Temporal lobe (tissue), 2 donors: ENCODE results near the genes ALDOC, FAM222B, FLOT2 and CRYBA1.

DNA sequence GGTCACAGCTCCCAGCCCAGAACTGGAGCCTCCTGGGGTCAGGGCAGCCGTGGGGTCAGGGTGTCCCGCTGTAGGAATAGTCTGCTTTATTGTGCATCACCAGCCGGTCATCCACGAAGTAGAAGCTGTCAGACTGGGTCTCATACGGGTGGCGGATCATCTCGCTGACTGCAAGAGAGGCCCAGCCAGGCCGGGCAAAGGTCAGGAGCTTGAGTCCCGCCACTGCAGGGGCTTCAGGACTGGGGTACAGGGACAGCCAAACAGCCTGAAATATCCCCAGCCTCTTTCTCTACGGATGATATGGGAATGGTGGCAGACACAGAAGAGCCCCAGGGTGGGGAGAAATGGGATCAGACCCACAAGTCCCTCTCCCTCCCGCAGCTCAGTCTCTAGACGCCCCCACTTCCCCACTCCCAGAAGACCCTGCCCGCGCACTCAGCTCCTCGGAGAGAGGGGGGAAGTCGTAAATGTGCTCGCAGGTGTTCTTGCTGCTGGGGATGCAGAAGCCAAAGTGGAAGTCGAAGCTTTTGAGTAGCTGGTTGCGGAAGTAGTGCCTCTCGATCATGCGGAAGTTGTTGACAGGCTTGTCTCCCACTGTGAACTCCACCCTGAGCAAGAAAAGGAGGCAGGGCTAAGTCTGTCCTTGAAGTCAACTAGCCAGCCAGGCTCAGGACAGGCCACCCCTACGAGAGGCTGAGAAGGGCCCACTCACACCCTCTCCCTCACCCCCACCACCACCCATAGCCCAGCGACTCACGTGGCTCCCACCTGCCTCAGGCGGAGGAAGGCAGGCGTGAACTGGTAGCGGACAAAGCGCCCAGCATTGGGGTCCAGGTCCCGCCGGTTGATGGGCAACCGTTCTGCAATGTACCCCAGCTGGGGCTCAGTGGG, 4.9 kb downstream of the UNC119 start:
- RAMPAGE, long total RNA = no peak

GRCh38 chr17:28576786-28577508, at the start of gene ALDOC:
TSS of gene ALDOC (minus strand) at chr17:28576895.
- RAMPAGE, long total RNA = start-site peak on the minus strand at chr17:28576863-28576896, 120 and 46 reads in 2 replicates

DNA sequence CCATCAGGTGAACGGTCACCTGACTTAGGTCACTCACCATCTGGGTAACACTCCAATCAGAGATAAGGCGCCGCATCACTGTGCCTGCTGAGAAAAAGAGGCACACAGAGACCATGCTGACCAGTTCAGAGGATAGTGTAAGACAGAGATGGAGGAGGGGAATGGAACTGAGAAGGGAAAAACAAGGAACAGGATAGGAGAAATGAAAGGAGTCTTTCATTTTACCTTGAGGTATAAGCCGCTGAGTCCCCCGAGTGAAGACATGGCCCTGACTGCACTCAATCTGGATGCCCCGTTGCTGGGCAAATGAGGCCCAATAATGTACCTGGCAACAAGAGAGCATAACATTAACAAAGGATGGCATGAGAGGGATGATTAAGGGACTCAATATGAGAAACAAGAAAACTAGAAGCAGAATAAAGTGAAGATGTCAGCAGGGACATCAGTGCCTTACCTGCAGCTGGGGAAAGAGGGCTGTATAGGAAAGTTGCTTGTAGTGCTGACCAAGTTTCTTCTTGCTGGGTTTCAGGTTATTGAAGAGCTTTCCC, 13.3 kb downstream of the BLTP2 start:
- RAMPAGE, long total RNA = no peak

DNA sequence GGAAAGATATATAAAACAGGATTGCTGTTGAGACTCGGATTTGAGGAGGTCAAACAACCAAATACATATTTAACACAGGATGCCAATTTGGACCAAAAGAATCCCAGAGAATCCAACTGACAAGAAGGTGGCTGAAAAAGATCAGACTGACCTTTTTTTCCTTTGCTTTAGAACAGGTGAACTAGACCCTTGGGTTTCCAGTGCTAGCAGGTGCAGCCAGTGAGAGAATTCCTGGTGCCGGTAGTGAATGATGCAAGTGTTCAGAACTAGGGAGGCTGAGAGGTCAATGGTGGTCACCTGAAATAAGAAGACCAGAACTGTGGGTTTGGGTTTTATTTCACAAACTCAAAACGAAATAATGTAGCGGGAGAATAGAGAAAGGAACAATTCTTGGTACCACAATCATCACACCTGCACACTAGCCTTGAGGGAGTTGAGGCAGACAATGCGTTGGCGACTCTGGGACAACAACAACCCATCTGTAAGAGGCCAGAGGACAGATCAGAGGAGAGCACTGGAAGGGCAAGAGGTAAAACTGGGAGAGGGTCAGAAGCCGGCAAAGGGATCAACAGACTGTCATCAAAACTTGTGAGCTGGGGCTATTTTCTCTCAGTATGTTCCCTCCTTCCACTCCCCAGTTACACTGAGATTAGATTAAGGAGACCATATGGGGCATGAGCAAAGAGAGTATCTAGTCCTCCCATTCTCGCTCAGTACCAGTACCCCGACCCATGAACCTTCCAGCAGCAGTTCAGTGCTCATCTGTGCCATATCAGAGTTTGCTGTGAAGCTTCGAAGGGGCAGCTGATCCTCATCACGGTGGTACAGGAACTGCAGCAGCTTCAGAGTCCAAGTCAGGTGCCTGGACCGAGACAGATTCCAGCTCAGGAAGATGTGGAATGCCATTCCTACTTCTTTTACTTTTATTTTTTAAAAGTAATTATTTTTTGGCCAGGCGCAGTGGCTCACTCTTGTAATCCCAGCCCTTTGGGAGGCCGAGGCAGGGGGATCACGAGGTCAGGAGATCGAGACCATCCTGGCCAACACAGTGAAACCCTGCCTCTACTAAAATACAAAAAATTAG, 5.5 kb downstream of the BLTP2 start:
- RAMPAGE, long total RNA = no peak

DNA sequence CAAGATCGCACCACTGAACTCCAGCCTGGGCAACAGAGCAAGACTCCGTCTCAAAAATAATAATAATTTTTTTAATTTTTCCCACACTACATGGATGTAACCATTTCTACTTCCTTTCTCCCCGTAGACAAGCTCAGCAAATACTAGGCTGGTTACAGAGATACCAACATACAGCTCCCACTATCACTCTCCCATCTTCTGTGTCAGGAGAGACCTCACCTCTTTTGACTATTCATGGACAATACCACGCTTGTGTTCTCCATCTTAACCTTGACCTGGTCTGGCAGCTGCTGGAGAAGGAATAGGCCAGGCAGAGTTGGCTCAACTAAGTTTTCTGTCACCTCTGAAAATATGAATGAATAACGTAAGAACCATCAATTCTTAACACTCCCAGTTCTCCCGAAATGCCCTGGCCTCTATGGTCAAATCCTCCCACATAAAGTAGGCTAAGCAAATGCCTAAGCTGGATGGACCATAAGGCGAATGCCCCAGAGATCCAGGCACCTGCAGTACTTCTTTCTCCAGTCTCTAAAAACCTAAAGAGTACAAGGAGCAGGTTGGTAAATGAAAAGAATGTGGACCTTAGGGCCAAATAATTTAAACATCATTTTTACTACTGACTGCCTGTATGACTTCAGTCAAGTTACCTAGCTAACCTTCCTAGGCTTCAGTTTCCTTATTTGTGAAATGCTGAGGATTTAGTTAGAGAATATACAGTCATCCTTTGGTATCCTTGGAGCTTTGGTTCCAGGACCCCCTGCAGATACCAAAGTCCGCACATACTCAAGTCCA, 4.4 kb downstream of the BLTP2 start:
- RAMPAGE, long total RNA = no peak

DNA sequence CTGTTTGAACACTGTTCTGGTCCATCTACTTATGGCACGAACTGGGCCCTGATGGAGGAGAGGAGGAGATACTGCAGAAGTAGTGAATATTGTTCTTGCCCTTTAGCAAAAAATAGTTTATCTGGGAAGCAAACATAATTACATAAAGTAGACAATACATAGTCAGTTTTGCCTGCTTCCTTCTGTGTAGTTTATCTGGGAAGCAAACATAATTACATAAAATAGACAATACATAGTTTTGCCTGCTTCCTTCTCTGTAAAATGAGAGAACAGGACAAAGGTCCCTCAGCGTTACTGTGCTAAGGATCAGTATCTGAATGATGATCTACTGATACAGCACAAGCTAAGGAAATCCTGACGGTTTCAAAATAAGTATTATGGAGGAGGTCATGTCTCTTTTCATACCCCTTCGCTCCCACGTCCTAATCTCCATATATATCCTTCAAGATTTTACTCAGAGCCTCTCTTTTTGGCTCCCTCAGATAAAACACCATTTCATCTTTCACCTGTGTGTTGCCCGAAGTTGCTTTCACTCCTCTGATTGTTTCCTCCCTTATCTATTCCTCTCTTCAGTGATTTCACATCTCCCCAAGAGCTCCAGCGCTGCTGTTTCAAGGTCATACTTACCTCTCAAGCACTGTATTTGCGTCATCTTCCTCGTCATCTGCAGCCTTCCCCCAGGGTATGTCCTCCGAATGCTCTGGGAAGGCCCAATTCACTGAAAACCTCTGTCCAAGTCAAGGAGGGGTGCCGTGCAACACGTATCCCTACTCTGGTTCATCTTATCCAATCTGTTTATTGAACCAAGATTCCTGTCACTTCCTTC, 1.1 kb upstream of the BLTP2 start:
- RAMPAGE, long total RNA = no peak

DNA sequence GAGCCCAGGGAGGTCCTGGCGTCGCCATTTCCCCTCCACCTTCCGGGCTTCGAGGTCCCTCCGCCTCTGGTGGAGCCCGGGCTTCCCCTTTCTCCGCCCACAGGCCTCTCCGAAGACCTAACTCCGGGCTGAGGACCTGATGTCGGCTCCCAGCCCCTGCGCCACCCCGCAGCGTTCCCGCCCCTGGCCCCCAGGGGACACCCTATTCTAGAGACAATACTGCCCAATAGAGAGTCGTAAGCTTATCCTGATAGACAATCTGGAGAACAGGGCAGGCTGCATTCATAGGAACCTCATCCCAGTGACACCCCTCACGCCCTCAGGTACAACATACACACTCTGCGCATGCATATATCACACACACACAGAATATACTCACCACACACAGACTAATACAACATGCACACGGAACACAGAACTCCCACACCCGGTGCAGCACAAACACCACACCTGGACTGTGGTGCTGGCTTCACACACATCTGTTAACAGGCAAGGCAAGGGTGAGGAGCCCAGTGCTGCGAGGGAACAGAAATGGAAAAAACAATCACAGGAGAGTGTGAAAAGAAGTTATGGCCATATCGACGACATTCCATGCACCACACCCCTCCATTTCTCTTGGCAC, 693 bp upstream of the PROCA1 start:
- RAMPAGE, long total RNA = no peak

DNA sequence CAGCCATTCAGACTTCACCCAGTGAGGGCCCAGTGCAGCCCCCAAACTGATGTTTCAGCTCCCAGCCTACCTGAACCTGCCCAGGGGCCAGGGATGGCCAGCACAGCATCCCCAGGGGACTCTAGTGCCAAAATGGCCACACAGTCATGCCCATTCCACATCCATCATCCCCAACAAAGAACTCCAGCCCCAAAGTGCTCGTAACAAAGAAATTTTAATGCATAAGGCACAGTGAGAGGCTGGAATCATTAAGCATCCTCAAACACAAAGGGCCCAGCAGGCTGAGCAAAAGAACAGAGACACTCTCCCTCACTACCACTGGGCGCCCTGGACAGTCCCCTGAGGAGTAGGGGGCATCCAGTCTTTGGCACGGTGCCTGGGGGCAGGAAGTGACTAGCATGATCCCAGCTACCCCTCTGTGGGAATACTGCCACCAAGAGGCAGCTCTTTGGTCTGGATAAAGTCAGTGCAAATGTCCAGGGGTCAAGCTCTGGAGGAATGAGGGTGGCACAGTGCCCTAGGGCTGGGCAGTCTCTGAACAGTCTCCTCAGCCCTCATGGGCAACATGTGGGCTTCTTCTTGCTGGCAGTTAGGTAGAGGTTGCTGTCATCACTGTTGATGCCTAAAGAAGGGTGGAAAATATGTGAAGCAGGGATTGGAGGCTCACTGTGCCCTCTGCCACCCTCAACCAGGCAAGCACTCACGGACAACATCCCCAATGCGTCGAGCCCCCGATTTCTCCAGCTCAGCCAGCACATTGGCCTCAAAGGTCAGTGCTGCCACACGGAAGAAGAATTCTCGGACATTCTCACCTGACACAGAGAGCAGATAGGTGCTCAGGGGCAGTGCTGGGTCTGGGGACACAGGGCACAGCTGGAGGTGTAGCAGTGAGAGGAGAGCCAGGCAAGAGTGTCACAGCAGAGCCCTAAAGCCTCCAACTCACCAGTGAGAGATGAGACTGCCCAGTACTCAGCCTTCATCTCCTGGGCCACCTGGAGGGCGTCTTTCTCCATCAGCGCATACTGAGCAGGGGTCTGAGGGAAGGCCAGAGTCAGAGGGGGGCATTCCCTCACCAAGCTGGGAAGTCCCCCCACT, 2.7 kb upstream of the PROCA1 start:
- RAMPAGE, long total RNA = no peak

- RAMPAGE, long total RNA = no peak
Observed at GRCh38 chr17:28717402-28717565, 384 bp downstream of the RAB34 start.

DNA sequence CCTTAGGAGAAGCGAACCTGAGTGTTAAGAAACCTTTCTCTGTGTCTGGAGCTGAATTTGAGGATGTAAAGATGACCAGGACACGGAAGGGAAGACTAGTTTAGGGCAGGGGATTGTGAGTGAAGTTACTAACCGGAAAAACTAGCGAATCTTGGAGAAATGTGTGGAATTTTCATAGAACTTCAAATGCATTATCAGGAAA, 964 bp upstream of the RAB34 start:
- RAMPAGE, long total RNA = no peak

- RAMPAGE, long total RNA = no peak
Observed at GRCh38 chr17:28746017-28746454, 2.2 kb downstream of the TRAF4 start.

- RAMPAGE, long total RNA = no peak
Observed at GRCh38 chr17:28748702-28749824, 5.3 kb downstream of the TRAF4 start.

- RAMPAGE, long total RNA = no peak
Observed at GRCh38 chr17:28841735-28843089, at the start of gene FAM222B. TSS of gene FAM222B (minus strand) at chr17:28842790.

- RAMPAGE, long total RNA = no peak
Observed at GRCh38 chr17:28861192-28862393, 6.8 kb downstream of the ERAL1 start.

- RAMPAGE, long total RNA = no peak
Observed at GRCh38 chr17:28893188-28893788, 4.2 kb downstream of the FLOT2 start.

DNA sequence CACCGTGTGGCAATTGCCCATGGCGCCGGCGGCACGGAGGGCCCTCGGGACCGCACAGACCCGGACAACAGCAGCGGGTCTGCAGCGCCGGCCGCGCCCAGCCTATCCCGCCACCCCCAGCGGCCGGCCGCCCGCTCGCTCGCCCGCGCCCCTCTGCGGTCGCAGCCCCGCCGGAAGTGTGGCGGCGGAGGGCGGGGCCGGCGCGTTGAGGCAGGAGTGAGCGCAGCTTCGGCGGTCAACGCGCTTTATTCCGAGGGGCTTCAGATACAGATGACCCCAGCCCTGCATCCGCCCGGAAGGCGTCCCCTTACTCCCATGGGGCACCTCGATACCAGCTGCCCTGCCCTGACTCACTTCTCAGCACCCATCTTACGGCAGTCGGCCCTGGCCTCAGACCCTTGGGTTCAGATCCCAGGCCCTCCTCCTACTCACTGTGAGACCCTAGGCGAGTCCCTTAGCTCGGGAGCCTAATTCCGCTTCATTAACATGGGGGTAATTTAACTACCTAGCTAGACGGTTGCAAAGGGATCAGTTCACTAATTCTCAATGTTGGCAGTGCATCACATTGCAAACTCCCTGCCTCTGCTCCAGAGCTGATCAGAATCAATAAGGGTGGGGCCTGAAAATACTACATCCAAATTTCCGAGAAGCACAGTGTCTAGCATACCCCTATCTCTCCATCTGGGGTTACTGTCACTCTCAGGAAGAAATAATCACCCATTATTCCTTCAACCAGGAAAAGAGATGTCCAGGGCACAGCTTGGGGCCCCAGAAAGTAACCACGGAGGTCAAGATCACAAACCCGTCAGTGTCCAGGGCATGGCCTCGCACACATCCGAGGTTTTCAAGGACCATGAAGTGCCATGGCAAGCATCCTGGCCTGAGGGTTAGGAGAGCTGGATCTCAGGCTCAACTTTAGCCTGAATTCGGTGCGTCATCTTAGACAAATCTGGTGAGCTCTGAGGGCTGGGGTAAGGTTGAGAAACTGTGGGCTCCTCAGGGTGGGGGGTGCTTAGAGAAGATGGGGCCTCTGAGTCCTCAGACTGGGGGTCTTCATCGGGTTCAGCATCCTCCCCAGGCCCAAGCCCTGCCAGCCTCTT, at the start of gene FLOT2:
FLOT2 (minus strand) TSS at position 180 of the 1,100 bp plus-strand sequence.
- RAMPAGE, long total RNA = no peak

- RAMPAGE, long total RNA = no peak
Observed at GRCh38 chr17:28945045-28945680, 6.2 kb downstream of the PHF12 start.

GRCh38 chr17:28946176-28946910, 5.0 kb downstream of the PHF12 start:
- RAMPAGE, long total RNA = no peak

DNA sequence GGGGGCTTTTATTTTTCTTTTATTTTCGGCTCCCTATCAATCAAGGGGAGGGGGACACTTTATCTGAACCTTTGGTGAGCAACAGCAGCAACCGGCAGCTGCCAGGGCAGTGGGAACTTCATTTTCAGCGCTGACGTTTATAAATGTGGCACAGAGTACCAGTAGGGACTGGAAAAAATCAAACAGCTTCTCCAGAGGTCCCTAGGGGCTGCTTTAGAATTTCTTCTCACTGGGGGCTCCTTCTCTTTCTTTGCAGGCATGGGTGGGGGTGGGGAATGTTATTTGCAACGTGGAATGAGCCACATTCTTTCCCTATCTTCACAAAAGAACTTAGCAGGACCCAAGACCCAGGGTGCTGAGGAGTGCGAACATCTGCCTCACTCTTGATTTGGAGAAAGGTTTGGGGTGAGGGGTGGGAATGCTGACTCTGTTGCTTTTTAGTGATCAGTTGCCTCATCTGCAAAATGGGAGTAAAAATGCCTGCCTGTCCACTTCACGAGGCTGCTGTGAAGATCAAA, 10.9 kb upstream of the PIPOX start:
- RAMPAGE, long total RNA = no peak

DNA sequence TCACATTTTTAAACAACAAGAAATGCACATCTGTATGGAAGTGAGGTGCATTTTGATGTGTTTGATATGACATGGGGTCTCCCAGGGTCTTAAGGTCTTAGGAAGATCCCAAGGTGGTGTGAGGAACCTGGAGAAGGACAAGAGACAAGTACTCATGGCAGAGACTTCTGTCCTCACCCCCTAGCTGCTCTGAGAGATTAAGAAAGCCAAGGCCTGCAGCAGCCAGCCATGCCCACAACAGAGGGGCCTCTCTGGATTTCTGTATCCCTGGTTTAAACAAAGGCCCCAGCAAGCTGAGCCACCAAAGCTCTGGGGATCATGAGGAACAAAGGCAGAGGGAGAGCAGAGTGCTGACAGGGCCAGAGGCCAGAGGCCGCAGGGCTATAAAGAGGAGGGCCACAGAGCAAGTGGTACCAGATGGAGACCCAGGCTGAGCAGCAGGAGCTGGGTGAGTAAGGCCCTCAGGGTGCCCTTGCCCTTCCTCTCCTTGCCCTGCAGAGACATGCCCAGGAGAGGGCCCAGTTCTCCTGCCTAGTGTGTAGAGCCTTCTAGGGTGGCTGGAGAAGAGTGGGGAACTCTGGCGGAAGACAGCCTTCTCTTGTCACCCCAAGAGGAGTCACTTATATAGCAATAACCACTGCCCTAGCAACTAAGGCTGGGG, at the start of gene CRYBA1:
CRYBA1 (plus strand) TSS at position 413 of the 661 bp plus-strand sequence.
- RAMPAGE, long total RNA = no peak